PC-3 (cell line): Measurements from ENCODE around the gene COG1.

DNA sequence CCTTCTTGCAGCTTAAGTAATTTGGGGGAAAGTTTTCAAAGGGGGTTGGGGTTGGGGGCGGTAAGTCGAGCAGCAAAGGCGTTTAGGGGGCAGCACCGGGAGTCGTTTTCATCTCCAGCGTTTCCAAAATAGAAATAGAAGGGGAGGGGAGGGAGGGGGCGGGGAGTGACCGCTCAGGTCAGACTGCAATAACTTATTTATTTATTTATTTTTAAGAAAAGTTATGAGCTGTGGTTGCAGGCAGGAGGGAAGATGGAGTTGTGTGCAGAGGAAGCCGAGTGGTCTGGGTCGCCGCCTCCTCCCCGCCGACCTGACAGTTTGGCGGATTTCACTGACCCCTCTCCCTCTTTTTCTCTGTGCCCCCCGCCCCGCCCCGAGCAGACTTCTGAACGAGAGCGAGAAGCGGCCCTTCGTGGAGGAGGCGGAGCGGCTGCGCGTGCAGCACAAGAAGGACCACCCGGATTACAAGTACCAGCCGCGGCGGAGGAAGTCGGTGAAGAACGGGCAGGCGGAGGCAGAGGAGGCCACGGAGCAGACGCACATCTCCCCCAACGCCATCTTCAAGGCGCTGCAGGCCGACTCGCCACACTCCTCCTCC is 1.6 kb downstream of the SOX9 start:
- RAMPAGE, long total RNA = no peak

DNA sequence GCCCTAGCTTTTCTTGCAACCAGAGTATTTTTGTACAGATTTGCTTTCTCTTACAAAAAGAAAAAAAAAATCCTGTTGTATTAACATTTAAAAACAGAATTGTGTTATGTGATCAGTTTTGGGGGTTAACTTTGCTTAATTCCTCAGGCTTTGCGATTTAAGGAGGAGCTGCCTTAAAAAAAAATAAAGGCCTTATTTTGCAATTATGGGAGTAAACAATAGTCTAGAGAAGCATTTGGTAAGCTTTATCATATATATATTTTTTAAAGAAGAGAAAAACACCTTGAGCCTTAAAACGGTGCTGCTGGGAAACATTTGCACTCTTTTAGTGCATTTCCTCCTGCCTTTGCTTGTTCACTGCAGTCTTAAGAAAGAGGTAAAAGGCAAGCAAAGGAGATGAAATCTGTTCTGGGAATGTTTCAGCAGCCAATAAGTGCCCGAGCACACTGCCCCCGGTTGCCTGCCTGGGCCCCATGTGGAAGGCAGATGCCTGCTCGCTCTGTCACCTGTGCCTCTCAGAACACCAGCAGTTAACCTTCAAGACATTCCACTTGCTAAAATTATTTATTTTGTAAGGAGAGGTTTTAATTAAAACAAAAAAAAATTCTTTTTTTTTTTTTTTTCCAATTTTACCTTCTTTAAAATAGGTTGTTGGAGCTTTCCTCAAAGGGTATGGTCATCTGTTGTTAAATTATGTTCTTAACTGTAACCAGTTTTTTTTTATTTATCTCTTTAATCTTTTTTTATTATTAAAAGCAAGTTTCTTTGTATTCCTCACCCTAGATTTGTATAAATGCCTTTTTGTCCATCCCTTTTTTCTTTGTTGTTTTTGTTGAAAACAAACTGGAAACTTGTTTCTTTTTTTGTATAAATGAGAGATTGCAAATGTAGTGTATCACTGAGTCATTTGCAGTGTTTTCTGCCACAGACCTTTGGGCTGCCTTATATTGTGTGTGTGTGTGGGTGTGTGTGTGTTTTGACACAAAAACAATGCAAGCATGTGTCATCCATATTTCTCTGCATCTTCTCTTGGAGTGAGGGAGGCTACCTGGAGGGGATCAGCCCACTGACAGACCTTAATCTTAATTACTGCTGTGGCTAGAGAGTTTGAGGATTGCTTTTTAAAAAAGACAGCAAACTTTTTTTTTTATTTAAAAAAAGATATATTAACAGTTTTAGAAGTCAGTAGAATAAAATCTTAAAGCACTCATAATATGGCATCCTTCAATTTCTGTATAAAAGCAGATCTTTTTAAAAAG is 4.6 kb downstream of the SOX9 start:
- RAMPAGE, long total RNA = start-site peak on the plus strand centred at position 937 of the sequence, 321 bp wide, 73 and 36 reads in 2 replicates

- RAMPAGE, long total RNA = no peak
These were observed 14.6 kb downstream of the SOX9 start for GRCh38 chr17:72135382-72135821.

DNA sequence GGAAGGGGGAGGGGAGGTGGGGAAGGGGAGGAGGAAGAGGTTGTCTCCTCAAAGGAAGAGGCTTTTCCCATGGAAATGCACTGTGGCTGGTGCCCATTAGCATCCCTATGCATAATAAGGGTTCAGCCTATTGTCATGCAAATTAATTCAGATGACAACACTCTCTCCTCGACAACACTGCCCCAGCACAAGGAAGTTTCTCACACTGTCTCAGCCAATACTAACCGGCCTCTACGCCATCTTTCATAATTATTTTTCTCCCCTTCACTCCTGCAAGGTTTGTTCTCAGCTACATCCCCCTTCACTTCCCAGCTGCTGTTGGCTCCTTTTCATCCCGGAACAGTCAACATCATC is 30.2 kb downstream of the SOX9 start:
- RAMPAGE, long total RNA = no peak

DNA sequence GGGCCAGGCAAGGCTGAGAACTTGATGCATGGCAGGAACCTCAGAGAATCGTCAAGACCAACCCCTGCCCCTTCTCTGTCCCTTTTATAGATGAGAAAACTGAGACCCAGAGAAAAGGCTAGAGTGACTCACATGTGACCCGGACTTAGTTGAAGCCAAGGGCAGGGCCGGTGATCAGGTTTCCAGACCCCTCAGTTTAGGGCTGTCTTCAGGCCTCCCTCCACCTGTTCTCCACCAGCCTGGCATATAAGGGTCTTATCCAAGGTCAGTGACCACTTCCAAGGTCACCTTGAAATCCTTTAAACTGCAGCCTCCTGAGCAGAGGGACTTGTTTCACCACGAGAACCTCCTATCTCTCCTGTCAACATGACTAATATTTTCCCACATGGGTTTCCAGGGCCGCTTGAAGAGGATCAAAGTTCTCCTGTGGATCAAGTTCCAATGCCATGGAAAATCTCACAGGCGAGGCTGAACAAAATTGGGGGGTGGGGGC is 279.3 kb downstream of the SOX9 start:
- RAMPAGE, long total RNA = no peak

DNA sequence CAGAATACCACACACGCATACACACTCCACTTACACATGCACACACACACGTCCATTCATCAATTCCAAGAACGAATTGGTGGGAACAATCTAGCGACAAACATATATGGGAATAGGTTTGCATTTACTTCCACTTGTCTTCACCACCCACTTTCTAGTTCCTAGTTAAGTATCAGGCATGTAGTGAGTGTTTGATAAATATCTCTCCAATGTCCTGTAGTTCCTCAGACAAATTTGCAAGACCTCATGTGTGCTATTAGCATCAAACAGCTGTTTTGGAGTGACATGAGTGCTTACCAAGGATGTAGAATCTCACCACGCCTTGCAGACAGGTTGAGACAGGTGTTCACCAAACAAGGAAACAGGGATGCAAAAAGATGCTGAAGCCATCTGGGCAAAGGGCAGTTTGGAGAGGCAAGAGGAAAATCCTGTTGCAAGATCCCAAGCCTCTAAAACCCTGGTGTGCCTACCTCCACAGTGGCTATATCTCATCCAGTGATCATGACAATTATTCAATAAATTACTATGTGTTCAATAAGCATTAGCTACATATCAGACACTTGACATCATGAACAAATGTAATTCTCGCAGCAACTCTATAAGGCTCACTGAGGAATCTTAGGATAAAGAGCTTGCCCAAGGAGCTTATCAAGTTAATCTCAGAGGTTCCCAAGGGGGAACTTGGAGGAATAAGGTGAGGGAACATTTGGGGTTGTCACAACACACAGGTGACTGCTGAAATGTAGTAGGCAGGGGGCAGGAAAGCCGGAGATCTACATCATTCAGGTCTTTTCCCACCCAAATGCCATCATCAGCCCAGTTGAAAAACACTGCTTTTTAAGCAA is 373.8 kb downstream of the SOX9 start:
- RAMPAGE, long total RNA = no peak

- RAMPAGE, long total RNA = no peak
These were observed 419.4 kb downstream of the SOX9 start for GRCh38 chr17:72540103-72540807.

- RAMPAGE, long total RNA = no peak
These were observed 477.3 kb downstream of the SLC39A11 start for GRCh38 chr17:72614975-72615720.

DNA sequence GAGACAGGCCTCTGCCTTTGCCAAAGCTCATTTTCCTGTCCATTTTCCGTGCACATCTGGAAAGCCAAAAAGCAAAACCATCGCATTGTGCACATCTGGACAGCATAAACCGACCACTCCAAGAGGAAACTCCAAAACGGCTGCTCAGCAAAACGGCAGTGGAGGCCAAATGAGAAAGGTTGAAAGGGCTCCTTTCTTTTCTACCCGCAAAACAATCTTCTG is 426.4 kb downstream of the SLC39A11 start:
- RAMPAGE, long total RNA = no peak

GRCh38 chr17:73165958-73166691 is 1.3 kb downstream of the SSTR2 start:
- RAMPAGE, long total RNA = no peak

GRCh38 chr17:73192452-73193163 is at the start of gene COG1:
COG1 (plus strand) TSS chr17:73193055.
- RAMPAGE, long total RNA = no peak

DNA sequence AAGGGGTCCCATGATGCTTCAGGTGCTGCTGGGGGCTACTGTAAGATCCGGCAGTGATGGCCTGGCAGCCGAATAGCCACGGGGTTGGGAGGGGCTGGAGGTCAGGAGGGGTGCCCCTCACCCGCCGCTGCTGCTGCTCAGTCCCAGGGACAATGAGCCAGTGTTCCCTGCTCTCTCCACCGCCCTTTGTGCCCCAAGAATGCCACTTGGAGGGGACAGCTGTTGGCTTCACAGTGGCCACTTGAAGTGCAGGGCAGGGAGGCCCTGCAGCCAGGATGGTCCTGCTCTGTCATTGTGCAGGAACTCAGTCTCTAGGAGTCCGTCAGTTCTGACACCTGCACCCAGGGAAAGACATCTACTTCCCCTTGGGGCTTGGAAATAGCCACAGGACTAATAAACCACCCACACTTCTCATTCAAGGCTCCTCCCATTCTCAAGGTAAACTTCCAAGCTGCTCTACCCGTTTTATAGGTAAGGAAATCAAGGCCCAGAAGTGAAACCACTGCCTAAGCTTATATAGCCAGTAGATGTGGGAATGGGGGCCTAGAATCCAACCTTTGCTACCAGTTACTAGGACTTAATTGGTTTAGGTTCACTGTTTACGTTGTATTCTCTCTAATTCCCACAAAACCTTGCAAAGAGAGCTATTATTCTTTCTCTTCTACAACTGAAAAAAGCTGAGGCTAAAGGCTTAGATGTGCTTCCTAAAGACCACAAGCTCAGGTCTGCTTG is 6.1 kb upstream of the CPSF4L start:
- RAMPAGE, long total RNA = no peak

DNA sequence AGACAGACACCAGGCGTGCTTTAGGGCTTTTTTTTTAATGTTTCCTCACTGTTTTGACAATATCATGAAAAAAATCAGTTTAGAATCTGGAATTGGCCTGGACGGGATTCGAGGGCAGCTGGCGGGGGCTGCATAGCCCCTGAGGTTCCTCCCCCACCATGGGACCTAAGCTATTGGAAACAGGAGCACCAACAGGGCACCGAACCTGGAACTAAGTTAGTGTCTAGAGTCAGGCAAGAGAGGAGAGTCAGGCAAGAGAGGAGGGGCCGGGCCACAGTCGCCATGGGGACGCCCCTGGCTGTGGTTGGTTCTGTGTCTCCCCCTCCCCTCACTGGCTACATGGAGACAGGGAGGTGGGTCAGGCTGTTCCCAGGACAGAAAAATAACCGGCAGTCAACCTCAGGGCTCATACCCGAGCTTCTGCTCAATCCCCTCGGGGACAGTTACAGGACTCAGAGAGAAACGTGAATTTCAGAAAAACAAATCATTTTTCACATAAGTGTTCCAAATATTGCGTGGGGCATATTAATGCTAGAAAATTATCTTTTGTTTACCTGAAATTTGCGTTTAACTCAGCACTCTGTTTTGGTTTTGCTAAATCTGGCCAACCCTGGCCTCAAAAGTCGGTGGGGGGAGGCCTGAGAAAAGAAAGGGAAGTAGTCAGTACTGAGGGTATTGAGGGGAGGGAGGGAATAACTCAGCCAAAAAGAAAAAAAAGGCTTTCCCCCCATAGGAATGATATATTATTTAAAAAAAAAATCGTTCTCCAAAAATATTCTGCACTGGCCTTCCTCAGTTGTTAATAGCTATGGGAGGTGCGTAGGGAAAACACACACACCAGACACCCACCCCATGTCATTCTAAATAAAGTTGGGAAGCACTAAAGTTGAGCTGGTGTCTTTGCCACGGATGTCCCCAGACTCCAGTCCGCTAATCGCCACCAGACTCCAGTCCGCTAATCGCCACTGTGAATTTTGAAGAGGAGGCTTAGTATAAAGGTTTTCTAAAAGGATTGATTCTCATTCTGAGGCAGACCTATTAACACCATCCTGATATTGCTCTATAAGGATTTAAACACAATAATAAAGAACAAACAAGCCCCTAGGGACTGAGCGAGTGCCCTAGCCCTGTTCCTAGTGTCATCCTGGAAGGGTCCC is 22.3 kb upstream of the CPSF4L start:
- RAMPAGE, long total RNA = no peak

GRCh38 chr17:73311352-73311891 is 379 bp downstream of the CDC42EP4 start:
- RAMPAGE, long total RNA = no peak

GRCh38 chr17:73336804-73337426 is 25.1 kb upstream of the CDC42EP4 start:
- RAMPAGE, long total RNA = no peak

DNA sequence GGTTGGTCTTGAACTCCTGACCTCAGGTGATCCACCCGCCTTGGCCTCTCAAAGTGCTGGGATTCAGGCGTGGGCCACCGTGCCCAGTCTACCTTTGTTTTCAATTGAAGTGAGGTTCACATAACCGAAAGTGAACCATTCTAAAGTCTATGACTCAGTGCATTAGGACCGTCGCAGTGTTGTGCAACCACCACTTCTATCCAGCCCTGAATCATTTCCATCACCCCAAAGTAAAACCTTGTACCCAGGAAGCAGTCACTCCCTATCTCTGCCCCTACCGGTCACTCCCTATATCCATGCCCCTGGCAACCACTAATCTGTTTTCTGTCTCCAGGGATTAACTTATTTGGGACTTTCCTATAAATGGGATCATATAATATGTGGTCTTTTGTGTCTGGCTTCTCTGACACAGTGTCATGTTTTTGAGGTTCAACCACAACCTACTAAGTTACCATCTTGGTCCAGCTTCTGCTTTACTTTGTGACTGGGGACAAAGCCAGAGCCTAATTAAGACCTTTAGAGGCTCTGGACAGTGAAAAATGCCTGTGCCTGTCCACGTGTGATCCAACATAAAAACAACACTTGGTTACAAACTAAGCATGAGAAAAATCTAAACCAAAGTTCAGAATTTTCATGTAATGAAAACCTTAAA is 28.4 kb upstream of the CDC42EP4 start:
- RAMPAGE, long total RNA = no peak

GRCh38 chr17:73348897-73349537 is 37.2 kb upstream of the CDC42EP4 start:
- RAMPAGE, long total RNA = no peak

GRCh38 chr17:73363819-73364334 is 52.1 kb upstream of the CDC42EP4 start:
- RAMPAGE, long total RNA = no peak

GRCh38 chr17:73546844-73547394 is 97.3 kb downstream of the SDK2 start:
- RAMPAGE, long total RNA = no peak

DNA sequence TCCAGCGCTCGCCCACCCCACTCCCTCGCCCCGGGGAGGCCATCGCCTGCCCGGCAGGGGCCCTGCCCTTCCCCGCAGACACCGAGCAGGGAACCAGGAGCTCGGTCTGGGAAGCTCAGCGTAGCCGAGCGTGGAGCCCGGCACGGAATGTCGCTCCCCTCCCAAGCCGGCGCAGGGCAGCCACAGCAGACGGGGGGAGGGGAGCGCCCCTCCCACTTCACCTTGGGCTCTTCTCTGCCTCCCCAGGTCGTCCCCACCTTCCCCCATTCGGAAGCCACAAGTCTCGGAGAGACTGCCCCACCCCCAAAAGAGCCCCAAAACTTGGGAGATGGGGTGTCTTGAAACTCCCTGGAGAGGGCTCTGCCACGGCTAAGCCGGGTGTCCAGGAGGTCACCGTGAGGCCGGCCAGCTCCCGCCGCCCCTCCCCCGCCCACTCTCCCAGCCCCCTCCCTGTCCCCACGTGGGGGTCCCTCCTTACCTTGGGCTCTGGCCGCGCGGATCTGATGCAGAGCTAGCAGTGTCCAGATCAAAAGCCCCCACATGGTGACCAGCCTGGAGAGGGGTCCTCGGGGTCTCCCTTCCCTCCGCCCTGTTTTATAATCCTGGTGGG is 593 bp downstream of the SDK2 start:
- RAMPAGE, long total RNA = no peak